Right atrium auricular region (tissue), 2 donors: ENCODE results near the genes ADGRA1 and KNDC1.

- PRO-cap, result bidirectional peak, plus-strand start at chr10:132482408, minus-strand start at chr10:132482139
- RAMPAGE, long total RNA, 2 experiments, result no peak in any of the 2 experiments
Measured at GRCh38 chr10:132481942-132482506, 55.6 kb upstream of the INPP5A start.

DNA sequence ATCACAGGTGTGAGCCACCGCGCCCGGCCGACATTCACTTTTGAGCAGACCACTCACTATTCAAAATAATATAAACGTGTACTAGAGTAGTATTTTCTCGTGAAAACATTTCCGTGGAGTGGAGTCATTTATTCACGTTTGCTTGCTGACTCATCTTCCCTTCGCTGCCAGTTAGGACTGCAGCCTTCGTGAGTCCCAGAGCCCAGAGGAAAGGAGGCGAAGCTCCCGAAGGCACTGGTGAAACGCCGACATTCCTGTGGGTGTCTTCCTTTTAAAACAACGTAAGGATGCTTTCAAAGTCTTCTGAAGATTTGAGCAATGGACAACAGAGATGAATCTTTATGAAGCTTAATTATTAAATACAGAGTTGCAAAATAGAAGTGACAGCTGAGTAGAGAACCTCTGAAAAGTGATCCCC is 10.9 kb upstream of the INPP5A start:
- PRO-cap, result no peak
- RAMPAGE, long total RNA, 2 experiments, result no peak in any of the 2 experiments

DNA sequence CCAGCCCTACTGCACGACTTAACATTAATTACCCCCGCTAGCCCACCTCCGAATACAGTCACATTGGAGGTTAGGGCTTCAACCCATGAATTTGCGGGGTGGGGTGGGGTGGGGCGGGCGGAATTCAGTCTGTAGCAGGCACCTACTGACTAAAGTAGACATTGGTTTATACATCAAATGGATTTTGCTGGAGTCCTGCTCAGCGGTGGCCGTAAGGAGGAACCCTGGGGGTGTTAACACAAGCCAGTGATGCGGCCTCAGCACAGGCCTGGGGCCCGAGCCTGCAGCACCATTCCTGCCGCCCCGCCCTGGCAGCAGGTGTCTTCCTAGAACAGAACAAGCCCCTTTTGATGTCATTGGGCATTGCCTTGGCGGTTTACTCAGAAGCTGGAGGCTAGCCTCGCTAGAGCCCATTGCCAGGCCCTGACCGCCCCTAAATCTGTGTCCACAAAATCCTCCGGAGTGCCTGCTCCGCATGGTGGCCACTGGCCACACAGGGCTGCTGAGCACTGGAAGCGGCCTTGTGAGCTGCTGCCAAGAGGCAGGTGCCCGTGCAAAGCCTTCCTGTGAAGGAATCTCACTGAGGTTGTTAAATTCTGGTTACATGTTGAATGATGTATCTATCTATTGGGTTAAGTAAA is 1.4 kb upstream of the INPP5A start:
- PRO-cap, result no peak
- RAMPAGE, long total RNA, 2 experiments, result no peak in any of the 2 experiments

DNA sequence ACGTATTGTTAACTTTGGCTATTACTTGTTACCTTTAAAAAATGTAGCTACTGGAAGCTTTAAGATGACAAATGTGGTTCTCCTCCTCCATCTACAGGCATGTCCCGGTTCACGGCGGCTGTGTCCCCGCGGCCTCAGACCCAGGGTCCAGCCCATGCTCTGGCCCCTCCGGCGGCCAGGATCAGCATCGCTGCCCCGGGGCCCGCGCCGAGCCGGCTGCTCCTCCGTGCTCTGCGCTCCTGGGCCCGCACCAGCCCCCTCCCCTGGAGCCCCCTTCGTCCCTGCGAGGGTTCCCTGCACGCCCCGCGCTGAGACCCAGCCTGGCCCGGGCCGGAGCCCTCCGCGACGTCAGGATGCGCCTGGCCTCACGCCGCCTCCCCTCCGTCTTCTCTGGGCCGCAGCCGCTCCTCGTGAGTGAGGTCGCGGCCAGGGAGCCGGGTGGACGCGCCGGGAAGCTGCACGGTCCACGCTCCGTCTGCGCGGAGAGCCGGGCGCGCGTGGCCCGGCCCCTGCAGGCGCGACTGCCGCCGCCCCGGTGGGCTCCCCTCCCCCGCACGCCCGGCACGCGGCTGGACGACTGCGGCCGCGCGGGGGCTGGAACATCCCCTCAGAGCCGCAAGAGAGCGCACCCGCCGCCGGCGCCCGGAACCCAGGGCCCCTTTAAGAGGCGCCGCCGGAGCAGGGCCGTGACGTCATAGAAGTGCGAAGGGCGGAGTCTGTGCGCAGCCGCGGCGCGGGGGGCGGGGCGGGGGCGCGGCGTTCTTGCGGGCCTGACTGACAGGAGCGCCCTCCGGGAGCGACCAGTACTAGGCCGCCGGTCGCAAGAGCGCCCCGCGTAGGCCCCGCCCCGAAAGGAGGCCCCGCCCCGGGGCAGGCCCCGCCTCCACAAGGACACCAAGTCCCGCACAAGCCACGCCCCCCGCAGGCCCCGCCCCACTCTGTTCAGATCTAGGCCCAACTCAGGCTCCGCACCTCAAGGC is 603 bp upstream of the INPP5A start:
- PRO-cap, result bidirectional peak, plus-strand start at position 414 of the sequence, minus-strand start at position 389 of the sequence; unidirectional peak, minus-strand start at position 477 of the sequence; unidirectional peak, minus-strand start at position 662 of the sequence
- RAMPAGE, long total RNA, 2 experiments, result no peak in any of the 2 experiments

DNA sequence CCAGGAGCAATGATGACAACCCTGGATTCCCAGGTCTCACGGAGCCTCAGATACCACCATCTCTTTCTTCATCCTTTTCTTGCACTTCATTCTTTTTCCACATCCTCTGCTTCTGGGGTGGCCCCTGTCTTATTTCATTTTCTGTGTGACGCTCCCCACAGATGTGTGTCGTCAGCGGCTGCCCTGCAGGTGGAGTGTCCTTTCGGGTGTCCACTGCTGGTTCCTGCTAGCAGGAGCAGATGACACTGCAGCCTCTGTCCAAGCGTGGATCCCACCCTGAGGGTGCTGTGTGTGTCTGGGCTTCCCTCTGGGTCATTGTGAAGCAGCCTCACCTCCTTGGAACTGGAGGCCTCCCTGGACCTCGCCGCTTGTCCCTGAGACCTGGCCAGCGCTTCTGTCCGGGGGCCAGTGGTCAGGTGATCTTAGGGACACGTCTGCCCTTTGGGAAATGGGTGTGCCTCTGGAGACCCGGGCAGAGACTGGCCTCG is 48.1 kb downstream of the INPP5A start:
- PRO-cap, result no peak
- RAMPAGE, long total RNA, 2 experiments, result no peak in any of the 2 experiments

GRCh38 chr10:132586213-132586727 is 48.7 kb downstream of the INPP5A start:
- PRO-cap, result no peak
- RAMPAGE, long total RNA, 2 experiments, result no peak in any of the 2 experiments

DNA sequence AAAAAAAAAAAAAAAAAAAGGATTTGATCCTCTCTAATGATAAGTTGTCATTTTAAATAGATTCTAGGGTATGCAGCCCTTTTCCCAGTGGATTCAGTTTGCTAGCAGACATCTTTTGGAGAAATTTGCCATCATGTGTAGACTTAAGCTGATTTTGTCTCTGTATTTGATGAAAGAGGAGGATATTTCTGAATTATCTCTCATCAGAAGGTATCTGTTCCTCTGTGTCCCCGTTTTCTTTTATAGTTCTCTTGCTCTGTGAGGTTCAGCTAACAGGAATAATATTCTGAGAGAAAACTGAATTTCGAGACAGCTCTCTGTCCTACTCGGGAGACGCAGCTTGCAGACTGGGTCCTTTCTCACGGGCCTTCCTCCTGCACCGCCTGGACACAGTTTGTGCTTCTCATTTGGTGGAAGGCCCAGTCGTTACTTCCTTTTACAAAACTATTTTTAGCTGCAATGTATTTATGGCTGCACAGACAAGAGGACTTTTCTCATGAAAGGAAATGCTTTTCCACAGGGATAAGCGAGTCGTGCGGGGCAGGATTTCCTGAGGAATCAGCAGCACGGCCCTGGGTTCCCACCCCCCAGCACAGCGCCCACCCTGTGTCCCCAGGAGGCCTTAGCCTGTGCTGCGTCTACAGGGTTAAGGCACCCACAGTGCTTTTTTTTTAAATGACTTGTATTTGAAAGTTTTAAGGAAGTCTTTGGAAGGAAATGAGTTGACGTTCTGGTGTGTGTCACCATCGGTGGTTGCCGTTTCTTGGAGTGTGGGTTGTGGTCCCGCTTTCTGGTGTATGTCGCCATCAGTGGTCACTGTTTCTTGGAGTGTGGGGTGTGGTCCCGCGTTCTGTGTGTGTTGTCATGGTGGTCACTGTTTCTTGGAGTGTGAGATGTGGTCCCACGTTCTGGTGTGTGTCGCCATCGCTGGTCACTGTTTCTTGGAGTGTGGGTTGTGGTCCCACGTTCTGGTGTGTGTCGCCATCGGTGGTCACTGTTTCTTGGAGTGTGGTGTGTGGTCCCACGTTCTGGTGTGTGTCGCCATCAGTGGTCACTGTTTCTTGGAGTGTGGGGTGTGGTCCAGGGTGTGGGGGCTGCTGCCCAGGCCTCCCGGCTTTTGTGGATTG is 50.8 kb downstream of the INPP5A start:
- PRO-cap, result unidirectional peak, minus-strand start at position 398 of the sequence
- RAMPAGE, long total RNA, 2 experiments, result no peak in any of the 2 experiments

DNA sequence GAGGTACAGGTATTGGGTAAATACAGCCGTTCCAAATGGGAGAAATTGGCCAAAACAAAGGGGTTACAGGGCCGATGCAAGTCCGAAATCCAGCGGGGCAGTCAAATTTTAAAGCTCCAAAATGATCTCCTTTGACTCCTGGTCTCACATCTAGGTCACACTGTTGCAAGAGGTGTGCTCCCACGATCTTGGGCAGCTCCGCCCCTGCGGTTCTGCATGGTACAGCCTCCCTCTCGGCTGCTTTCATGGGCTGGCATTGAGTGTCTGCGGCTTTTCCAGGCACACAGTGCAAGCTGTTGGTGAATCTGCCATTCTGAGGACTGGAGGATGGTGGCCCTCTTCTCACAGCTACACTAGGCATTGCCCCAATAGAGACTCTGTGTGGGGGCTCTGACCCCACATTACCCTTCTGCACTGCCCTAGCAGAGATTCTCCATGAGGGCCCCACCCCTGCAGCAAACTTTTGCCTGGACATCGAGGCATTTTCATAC is 61.7 kb downstream of the INPP5A start:
- PRO-cap, result no peak
- RAMPAGE, long total RNA, 2 experiments, result no peak in any of the 2 experiments

- PRO-cap, result no peak
- RAMPAGE, long total RNA, 2 experiments, result no peak in any of the 2 experiments
Measured at GRCh38 chr10:132602279-132602493, 64.6 kb downstream of the INPP5A start.

- PRO-cap, result no peak
- RAMPAGE, long total RNA, 2 experiments, result no peak in any of the 2 experiments
Measured at GRCh38 chr10:132726671-132727212, 59.2 kb downstream of the NKX6-2 start.

DNA sequence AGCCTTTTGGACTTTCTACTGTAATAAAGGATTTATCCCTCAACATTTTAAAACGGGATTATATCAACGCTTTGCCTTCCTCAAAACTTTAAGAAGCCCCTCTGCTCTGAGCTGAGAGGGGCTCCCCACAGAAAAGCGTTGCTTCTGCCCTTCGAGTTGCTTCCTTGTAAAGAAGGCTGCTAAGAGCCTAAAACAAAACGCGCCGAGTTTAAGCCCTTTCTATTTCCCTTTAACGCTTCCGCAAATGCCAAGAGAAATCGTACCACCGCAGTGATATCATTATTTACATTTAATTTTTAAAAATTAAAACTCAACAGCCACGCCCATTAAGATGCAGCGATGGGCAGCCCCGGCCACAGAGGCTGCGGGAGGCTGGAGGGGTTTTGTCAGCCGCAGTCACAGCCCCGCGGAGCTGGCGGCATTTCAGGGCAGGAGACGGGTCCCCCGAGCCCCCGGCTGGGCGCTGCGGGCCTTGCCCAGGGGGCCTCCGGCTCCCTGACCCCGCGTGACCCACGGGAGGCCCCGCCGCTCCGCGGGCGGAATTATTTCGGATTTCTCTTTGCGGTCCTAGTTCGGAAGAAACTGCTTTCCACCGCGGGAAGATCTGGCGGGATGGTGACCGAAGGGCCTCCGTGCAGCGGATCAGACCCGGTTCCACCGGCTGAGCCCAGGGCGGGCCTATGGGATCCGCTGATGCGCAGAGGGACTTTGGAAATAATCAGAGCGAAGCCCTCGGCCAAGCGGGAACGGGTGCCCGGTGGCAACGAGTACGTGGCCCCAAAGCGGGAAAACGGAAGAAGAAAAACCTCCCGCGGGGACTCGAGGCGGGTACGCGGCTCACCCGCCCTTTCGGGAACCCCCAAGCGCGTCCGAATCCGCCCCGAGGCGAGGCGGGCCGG is 2.0 kb downstream of the NKX6-2 start:
- PRO-cap, result no peak
- RAMPAGE, long total RNA, 2 experiments, result no peak in any of the 2 experiments

DNA sequence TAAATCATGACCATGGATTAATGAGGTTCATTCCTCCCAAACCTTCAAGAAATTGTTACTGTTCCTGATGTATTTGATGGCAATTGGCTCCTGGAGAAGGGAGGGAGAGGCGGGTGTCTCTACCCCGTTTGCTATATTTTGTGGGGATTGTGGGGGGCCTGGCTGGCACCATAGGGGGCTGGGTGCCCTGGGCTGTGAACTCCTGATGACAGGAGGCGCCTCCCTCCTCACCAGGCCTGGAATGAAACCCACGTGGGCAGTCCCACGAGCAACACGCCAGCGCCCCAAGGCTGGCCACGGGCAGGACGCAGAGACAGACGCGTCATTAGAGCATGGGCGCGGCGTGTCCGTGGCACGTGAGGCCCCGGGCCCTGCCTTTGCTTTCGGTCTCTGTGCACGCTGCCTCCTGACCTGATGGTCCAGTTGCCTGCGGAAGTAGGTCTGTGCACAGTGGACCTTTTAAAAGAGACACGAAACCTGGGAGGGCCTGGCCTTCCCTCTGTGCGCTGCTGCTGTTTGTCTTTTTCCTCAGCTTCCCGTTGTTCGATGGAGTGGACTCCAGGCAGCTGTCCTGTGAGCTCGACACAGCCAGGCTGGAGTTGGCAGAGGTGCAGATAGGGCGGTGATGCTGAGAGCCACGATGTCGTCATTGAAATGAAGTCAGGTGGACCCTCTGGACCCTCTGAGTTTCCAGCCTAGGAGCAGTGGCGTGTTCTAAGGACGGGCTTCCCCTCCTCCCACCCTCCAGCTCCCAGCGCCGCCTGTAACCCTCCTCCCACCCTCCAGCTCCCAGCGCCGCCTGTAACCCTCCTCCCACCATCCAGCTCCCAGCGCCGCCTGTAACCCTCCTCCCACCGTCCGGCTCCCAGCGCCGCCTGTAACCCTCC is 40.0 kb upstream of the CFAP46 start:
- PRO-cap, result no peak
- RAMPAGE, long total RNA, 2 experiments, result no peak in any of the 2 experiments

GRCh38 chr10:132992784-132993183 is 50.4 kb upstream of the CFAP46 start:
- PRO-cap, result no peak
- RAMPAGE, long total RNA, 2 experiments, result no peak in any of the 2 experiments

GRCh38 chr10:133013457-133014075 is 71.2 kb upstream of the CFAP46 start:
- PRO-cap, result no peak
- RAMPAGE, long total RNA, 2 experiments, result no peak in any of the 2 experiments

- PRO-cap, result bidirectional peak, plus-strand start at chr10:133022992, minus-strand start at chr10:133022827
- RAMPAGE, long total RNA, 2 experiments, result no peak in any of the 2 experiments
Measured at GRCh38 chr10:133022565-133023096, 65.1 kb upstream of the ADGRA1 start.

- PRO-cap, result unidirectional peak, minus-strand start at chr10:133044699
- RAMPAGE, long total RNA, 2 experiments, result no peak in any of the 2 experiments
Measured at GRCh38 chr10:133044484-133044935, 43.2 kb upstream of the ADGRA1 start.

DNA sequence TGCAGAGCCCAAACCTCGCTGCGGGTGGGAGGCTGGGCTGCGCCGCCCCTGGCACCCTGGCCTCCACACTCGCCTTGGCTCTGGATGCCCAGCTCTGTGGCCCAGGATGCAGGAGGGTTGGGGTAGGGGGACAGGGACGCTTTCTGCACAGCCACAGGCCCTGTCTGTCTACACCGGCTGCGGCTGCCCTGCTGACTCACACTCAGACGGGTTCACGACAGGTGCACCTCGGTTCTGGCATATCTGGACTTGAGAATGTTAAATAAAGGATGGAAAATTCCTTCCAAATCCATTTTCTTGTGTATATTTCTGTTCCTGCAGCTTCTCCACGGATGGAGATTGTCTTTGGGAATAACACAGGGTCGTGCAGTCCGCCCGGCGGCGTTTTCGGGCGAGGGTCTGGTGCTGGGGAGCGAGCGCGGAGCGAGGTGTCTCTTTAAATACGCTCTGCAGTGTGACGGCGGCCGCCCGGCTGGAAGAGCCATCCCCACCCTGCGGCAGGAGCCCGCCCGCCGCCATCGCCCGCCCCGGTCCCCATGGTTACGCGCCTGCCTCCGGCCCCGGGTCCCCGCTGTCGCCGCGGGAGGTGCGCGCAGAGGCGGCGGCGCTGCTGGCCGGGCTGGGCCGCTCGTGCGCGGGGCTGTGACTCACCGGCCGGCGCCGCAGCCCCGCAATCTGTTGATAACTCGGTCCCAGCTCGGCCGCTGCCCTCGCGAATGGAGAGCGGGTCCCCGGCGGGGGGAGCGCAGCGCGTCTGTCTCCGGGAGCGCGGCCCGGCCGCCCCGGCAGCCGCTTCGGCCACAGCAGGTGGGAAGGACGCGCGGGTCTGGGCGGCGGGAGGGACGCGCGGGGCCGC is at the start of gene ADGRA1:
Gene ADGRA1 (plus strand): TSS at position 593 of the 856 bp plus-strand sequence.
- PRO-cap, result unidirectional peak, plus-strand start at position 673 of the sequence
- RAMPAGE, long total RNA, 2 experiments, result no peak in any of the 2 experiments

GRCh38 chr10:133088598-133088889 is 820 bp downstream of the ADGRA1 start:
- PRO-cap, result no peak
- RAMPAGE, long total RNA, 2 experiments, result no peak in any of the 2 experiments

DNA sequence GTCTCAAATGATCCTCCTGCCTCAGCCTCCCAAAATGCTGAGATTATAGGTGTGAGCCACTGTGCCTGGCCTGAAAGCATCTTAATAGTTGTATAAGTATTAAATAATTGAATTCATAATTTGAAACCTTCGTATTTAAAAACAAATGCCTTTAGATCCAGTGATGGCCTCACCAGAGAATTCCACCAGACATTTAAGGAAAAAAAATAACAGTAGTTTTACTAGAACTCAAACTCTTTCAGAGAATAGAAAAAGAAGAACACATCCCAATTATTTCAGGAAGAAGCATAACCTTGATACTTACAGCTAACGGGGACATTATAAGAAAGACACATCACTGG is 6.2 kb upstream of the KNDC1 start:
- PRO-cap, result no peak
- RAMPAGE, long total RNA, 2 experiments, result no peak in any of the 2 experiments

DNA sequence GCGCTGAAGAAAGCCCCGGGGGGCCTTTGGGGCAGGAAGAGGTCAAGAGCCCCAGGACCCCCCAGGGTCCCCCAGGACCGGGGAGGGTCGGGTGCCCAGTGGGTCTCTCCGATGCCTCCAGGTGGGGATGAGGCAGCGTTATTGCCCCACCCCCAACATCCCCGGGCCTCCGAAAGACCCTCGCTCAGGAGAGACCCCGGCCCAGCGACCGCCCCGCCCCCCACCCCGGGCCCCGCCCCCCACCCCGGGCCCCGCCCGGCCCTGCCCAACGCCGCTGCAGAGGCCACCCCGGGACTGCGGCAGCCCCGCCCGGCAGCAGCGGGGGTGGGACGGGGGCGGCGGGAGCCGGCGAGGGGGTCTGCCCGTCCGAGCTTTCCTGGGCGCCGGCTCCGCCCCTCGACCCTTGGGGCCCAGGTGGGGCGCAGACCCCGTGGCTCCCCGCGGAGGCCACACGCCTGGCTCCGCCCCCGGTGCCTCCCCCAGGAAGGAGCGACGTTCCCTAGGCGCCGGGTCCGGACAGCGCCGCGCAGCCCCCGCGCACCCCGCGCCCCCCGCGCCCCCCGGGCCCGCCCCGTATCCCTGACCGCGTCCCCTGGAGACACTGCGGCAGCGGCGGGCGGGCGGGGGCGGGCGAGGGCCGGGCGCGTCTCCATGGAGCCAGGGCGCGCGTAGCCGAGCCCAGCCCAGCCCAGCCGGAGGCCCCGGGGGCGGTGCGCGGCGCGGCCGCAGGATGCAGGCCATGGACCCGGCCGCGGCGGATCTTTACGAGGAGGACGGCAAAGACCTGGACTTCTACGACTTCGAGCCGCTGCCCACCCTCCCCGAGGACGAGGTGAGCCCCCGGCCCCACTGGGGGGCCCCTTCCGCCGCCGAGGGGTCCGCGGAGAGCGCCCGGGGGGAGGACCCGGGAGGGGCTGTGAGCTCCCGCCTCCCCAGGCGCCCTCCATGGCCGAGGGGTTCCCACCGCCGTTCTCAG is at the start of gene KNDC1:
Gene KNDC1 (plus strand): TSS at position 482 of the 976 bp plus-strand sequence.
- PRO-cap, result no peak
- RAMPAGE, long total RNA, 2 experiments, result no peak in any of the 2 experiments